Mammary microvascular endothelial cell (primary cell): ENCODE data around the genes NOPCHAP1 and TCP11L2.

GRCh38 chr12:104655698-104656103 lies 199.0 kb downstream of the CHST11 start:
- RAMPAGE, long total RNA: no peak

- RAMPAGE, long total RNA: no peak
These were observed 226.1 kb downstream of the CHST11 start for GRCh38 chr12:104682651-104683406.

DNA sequence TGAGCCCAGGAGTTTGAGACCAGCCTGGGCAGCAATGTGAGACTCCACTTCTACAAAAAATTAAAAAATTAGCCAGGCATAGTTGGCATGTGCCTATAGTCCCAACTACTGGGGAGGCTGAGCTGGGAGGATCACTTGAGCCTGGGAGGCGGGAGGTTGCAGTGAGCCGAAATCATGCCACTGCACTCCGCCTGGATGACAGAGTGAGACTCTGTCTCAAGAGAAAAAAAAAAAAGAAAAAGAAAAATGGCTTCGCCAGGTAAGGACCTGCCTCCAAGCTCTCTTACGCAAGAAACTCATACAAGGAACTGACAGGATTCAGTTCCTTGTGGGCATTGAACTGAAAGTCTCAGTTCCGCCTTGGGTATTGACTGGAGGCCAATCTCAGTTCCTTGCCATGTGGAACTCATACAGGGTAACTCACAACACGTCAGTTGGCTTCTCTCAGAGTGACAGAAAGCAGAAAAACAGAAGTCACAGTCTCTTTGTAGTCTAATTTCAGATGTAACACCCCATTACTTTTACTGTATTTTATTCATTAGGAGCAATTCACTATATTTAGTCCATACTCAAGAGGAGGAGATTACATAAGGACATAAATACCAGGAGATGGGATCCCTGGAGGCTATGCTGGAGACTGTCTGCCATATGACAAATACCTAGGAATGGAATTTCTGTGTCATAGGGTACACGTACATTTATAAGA lies 11.5 kb upstream of the NOPCHAP1 start:
- RAMPAGE, long total RNA: no peak

- RAMPAGE, long total RNA: start-site peak on the plus strand at chr12:104986323-104986348, 1,655 and 1,034 reads in 2 replicates
These were observed at the start of gene NOPCHAP1 for GRCh38 chr12:104985893-104987154. TSS of gene NOPCHAP1 (plus strand) at chr12:104986316.

DNA sequence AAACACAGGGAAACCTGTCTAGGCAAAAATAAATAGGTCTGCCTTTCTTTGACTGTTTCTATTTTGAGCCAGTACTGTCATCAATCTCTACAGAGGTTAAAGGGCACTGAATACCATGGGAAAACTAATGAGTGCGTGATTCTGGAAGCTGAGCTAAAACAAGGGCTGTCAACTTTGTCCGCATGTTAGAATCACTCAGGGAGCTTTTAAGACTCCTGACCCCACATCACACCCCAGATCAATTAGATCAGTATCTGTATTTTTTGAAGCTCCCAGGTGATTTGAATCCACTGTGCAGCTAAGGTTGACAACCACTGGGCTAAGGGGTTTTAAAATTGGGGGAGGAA lies 38.9 kb downstream of the NOPCHAP1 start:
- RAMPAGE, long total RNA: no peak

DNA sequence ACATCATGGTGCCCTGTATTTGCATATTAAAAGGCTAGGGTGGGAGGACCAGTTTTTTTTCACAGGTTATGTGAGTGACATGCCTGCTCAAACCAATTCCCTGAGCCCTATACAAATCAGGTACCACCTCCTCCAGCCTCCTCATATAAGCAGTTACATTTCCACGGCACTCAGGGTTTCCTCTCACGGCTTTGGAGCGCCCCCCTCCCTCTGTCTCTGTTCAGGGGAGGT lies 6.2 kb upstream of the ALDH1L2 start:
- RAMPAGE, long total RNA: no peak

- RAMPAGE, long total RNA: no peak
These were observed 38.0 kb downstream of the APPL2 start for GRCh38 chr12:105197636-105198631.

GRCh38 chr12:105334650-105334952 lies 4.1 kb downstream of the C12orf75 start:
- RAMPAGE, long total RNA: no peak

DNA sequence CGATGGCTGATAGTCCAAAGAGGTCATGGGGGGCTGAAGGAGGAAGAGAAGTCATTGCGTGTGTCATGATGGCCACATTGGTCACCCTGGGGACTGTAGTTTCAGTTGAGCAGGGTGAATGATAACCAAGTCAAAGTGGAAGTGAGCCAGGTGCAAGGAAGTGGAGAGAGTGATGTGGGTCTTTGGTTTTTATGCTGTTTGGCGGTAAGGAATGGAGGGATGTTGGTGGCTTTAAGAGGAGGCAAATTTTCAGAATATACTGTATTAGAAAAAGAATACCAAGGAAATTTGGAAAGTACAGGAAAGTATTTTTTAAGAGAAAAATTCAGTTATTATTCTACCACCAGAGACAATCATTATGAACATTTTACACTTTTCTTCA lies 21.7 kb downstream of the C12orf75 start:
- RAMPAGE, long total RNA: no peak

DNA sequence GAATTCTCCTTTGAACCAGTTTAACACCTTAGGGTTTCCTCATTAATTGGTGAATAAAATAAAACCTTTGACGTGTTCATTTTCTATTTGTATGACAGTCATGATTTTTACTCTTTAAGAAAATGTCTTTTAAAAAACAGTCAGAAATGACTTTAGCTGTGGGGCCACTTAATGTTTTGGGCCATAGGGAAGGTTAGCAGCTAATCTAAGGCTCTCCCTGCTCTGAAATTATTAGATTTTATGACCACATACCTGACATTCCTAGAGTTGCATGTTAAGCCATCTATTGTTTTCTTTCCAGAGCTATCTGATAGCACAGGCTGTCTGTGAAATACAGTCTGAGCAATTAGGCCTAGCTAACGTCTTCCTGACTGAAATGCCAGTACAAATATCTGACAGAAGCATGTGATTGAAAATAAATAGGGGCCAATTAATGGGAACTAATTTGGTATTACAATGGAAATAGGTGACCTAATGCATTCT lies 115.0 kb downstream of the C12orf75 start:
- RAMPAGE, long total RNA: no peak

GRCh38 chr12:106149156-106149355 lies 10.3 kb upstream of the NUAK1 start:
- RAMPAGE, long total RNA: no peak

- RAMPAGE, long total RNA: no peak
These were observed 23.0 kb upstream of the TCP11L2 start for GRCh38 chr12:106279448-106280026.

GRCh38 chr12:106302383-106303238 lies at the start of gene TCP11L2:
TSS of gene TCP11L2 (plus strand) at chr12:106302733.
- RAMPAGE, long total RNA: no peak

GRCh38 chr12:106328439-106329095 lies 26.0 kb downstream of the TCP11L2 start:
- RAMPAGE, long total RNA: no peak

GRCh38 chr12:106369439-106370198 lies 12.1 kb downstream of the POLR3B start:
- RAMPAGE, long total RNA: no peak

DNA sequence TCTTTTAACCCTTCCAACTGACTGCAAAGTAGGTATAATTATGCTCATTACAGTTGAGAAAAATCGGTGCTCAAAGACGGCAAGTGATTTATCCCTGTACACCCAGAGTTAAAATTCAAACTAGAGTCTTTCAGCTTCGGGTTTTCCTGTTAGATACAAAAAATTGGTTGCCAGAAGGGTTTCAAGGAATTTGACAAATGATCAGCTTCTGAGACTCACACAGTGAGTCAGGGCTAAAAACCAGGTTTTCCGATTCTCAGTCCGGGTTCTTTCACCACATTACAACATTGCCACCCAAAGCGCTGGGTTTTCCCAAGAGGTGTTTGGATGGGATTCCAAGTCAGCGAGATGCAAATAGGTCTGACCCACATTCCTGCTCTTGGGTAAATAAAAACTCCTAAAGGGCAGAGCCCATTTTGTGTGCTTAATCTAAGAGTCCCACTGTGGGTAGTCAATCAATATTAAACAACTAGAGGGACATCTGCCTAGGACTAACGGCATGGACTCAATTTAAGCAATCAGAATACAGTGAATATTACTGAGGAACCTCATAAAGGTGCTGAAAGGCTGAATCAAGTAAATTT lies 5.5 kb upstream of the RIC8B start:
- RAMPAGE, long total RNA: no peak

GRCh38 chr12:106773841-106774196 lies 663 bp upstream of the RIC8B start:
- RAMPAGE, long total RNA: no peak

- RAMPAGE, long total RNA: no peak
These were observed 2.0 kb downstream of the ABTB3 start for GRCh38 chr12:107320070-107320801.

DNA sequence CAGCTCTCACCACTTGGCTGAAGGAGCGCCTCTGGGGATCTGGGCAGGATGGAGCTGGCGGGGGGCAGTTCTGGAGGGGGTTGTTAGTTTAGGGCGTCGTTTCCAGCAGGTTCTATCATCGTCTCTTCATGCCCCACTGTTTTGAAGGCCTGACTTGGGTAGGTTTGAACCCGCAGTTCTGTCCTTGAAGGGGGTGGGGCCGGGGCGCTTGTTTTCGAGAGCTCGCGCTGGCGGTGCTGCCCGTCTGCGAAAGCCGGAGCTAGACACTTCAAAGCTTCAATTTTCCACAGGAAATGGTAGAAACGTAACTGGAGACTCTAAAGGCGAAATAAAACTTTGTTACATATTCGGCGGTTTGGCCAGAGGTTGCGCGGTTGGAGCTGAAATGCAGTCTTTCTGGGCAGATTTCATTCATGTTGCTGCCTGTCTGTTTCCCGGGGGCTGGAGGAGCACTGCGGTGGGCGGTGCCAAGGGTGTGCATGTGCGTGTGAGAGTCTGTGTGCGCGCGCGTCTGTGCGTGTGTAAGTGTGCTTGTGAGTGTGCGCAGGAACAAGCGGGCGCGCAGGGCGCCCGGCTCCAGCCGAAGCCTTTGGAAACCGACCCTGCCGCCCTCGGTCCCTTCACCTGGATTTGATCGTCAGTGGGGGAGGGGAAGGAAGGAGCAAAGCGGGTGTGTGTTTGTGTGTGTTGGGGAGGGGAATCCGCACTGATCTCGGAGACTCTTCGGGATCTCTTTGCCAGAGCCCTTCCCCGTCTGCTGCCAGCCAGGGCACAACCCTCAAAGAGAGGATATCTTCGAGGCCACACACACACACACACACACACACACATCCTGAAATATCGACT lies 2.8 kb downstream of the ABTB3 start:
- RAMPAGE, long total RNA: no peak

- RAMPAGE, long total RNA: no peak
These were observed 53.9 kb downstream of the ABTB3 start for GRCh38 chr12:107372044-107372702.